Mesangial cell (primary cell): ENCODE results near the genes AHNAK2, JAG2 and TEX22.

- RAMPAGE, long total RNA = no peak
Measured at GRCh38 chr14:104580854-104581671, 1.5 kb downstream of the C14orf180 start.

DNA sequence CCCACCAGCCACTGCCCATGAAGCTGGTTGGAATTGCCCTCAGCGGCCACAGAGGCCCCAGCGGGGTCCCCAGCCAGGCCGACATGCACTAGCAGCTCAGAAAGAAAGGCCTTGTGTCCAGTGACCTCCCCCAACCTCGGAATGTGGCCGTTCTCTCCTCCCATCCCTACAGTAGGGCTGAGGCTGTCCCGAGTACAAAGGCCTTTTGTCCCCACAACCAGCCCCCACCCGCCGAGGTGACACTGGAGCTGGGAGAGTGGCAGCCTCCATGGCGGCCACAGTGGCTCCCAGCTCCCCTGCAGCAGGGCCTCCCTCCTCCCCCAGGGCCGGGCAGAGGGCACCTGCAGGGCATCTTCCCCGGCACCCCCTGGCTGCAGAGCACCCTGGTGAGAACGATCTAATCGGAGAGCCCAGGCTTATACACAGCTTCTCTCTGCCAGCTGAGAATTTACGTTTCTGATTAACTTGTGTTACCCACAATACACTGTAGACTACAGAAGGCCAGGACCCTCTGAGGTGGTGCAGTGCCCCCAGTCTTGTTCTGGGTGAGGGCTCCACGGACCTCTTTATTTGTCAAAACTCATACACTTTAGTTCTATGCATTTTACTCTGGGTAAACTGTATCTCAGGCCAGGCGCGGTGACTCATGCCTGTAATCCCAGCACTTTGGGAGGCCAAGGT is 23.2 kb upstream of the INF2 start:
- RAMPAGE, long total RNA = no peak

DNA sequence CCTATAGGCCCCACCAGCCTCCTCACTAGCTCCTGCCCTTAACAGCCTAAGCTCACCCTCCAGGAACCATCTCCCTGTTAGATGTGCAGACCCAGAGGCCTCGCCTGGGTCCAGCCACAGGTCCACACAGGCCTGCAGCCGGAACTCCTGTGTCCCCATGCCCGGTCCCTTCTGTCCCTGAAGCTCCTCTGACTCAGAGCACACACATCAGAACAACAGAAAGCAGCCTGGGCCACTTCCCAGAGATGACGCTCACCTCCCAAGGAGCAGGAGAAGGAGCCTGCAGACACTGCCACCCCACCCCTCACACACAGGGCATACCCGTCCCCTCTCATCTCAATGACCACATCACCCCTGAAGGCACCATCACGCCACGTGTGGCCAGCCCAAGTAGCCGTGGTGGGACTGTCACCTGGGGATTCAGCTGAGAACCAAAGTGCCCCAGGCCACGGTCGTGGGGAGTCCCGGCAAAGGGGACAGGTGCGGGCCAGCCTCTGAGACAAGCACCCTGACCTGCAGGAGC is 5.7 kb downstream of the AKT1 start:
- RAMPAGE, long total RNA = no peak

GRCh38 chr14:104864700-104865016 is 410 bp upstream of the CEP170B start:
- RAMPAGE, long total RNA = no peak

- RAMPAGE, long total RNA = no peak
Measured at GRCh38 chr14:104972937-104974049, 4.9 kb downstream of the AHNAK2 start.

DNA sequence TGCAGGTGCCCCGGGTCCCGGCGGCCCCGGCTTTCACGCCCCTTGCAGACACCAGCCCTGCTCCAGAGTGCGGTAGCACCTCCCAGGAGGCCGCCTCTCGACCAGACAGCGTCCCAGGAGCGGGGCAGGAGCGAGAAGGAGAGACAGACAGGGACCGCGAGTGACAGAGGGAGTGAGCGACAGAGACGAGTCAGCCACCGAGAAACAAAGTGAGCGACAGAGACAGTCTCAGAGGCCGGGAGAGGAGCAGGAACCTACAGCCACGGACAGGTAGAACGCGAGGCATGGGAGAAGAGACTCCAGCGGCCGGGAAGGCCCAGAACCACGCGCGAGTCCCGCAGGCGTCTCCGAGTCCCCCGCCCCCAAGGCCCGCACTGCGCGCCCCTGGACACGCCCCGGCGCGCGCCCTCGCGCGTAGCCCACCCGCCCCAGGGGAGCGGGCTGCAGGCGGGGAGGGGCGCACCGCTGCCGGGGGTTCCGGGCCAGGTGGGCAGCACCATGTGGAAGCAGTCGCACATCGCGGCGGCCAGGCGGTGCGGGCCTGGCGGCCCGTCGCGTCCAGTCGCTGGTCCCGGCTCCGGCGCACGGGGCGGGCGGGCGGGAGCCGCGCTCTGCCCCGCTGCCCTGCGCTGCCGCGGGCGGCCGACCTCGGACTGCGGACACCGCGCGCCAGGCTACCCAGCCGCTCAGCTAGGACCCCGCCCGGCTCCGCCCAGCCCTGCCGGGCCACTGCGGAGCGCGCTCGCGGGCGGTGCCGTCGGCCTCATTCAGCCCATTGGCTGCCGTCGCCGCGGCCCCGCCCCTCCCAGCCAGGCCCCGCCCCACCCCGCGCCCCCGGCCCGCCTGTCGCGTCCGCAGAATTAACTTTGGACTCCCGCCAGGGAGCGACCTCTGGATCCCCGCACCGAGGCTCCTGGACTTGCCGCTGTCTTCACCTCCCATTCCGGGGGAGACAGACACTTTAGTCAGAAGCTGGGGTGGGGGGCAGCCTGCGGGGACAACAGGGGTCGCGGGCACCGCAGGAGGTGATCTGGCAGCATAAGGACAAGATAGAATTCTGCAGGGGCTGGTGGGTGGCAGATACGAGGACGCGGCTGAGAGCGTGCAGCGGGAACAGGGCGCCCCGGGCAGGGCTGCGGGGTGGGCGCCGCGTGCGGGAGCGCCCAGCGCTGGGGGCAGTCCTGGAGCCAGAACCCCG is at the start of gene AHNAK2:
TSS of gene AHNAK2 (minus strand) at position 655 of the 1,198 bp plus-strand sequence.
- RAMPAGE, long total RNA = no peak

DNA sequence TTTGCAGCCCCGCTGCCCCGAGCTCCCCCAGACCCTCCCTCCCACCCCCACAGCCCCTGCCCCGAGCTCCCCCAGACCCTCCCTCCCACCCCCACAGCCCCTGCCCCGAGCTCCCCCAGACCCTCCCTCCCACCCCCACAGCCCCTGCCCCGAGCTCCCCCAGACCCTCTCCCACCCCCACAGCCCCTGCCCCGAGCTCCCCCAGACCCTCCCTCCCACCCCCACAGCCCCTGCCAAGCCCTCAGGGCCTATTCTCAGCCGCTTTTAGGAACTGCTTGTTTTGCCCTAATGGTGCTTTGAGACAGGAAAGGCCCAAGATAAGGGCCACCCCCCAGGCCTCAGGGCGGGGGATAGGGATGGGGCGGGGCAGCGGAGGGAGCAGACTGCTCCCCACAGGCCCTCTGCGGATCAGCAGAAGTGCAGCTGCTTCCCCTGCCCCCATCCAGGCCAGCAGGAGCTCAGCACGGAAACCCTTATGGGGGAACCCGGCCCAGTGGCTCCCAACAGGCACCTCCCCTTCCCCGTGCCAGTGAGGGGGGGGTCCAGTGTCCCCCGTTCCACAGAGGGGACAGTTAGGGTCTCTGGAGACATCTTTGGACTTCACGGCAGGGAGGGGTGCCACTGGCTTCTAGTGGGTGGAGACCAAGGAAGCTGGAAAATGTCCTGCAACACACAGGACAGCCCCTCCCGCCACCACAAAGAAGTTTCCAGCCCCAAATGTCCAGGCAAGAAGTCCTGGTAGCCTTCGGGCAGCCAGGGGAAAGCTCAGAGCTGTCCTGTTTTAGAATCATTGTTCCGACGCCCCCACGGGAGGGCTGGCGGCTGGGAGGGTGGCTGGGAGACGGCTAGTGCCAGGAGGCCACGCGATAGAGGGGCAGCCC is 10.2 kb upstream of the GPR132 start:
- RAMPAGE, long total RNA = no peak

DNA sequence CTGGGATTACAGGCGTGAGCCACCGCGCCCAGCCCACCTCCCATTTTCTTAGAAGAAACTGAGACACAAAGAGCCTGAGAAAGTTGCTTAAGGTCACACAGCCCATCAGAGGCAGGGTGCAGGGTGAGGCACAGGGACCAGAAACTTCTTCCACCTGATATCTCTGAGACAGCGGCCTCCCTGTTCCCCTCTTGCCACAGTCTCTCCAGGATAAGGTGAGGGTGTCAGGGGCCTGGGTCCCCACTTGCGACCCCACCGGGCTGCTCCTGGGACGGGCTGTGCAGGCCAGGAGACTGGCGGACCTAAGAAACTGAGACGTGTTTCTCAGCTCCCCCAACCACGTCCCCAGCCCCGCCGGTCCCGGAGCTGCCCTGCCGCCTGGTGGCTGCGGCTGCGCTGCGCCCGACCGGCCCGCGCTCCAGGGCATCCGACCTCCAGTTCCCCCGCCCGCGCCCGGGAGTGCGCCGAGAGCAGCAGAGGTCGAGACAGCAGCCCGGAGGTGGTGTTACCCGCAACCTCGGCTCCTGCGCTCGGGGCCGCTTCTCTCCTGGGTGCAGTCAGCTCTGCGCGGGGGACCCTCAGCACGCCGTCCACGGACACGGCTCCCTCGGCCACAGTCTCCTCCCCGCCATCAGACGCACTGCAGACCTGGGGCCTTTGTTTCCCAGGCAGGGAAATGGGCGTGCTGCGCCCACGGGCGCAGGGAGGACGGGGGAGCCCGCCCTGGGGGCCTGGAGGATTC is 21.5 kb upstream of the GPR132 start:
- RAMPAGE, long total RNA = no peak

GRCh38 chr14:105092200-105092981 is 27.2 kb upstream of the GPR132 start:
- RAMPAGE, long total RNA = no peak

GRCh38 chr14:105168370-105169545 is at the start of gene JAG2:
TSS of gene JAG2 (minus strand) at chr14:105168776.
- RAMPAGE, long total RNA = no peak

- RAMPAGE, long total RNA = no peak
Measured at GRCh38 chr14:105176914-105177601, 4.1 kb downstream of the NUDT14 start.

DNA sequence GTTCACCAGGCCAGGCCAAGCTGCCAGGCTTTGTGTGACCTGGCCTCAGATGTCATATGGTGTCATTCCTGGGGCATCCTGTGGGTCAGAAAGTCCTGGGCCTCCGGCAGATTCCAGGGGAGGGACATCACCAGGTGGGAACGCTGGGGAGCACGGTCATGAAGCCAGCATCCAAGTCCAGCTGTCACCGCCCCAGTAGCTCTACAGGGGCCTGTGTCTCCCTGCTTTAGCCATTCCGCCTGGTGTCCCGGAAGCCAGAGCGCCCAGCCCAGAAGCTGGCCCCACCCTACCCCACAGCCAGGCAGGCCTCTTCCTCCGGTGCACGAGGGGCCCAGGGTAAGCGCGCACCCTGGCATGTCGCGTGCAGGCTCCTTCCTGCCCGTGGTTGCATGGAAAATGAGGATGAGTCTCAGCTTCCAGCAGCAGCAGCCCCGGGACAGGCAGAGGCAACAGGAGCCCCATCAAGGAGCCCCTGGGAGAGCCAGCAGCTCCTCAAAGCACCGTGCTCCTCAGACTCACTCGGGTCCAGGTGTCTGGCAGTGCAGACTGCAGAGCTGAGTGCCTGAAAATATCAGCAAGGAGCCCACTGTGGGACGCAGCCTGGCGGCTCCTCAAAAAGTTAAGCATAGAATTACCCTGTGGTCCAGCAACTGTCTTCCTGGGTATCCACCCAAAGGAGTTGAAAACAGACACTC is 1.6 kb upstream of the NUDT14 start:
- RAMPAGE, long total RNA = no peak

GRCh38 chr14:105218850-105219460 is 29.4 kb upstream of the BTBD6 start:
- RAMPAGE, long total RNA = no peak

GRCh38 chr14:105223201-105223792 is 25.0 kb upstream of the BTBD6 start:
- RAMPAGE, long total RNA = no peak

DNA sequence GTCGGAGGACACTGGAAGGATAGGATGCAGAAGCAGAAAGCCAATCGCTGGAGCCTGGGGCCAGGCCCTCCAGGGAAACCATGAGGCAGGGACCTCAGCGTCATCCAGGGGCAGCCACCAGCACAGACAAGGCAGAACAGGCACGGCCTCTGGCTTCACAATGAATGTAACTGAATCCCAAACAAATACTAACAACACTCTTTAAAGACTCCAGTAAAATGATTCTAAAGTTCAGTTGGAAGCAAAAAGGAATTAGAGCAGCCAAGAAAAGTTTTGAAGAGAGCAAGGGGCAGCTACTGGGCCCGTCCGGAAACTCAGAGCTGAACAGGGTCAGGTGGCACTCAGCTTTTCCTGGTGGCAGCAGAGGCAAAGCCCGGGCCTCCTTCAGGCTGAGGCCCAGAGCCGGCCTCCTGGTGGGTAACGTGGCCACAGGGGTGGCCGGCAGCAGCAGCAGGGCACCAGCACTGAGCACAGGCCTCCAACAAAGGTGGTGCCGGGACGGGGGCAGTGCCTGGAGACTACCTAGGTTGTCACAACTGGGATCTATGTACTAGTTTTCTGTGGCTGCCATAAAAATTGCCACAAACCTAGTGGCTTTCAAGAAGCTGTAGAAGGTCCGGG is 13.1 kb downstream of the BRF1 start:
- RAMPAGE, long total RNA = no peak

DNA sequence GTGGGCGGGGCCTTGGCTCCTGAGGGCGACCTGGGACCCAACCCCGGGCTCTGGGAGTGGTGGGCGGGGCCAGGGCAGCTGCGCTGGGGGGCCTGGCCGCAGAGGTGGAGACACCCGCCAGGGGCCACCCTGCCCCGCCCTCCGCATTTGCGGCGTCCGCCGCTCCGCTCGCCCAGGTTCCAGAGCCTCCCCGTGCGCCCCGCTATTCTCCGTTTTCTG is 556 bp upstream of the BRF1 start:
- RAMPAGE, long total RNA = no peak

GRCh38 chr14:105397814-105398660 is at the start of gene TEX22:
TSS of gene TEX22 (plus strand) at chr14:105398538.
- RAMPAGE, long total RNA = no peak

DNA sequence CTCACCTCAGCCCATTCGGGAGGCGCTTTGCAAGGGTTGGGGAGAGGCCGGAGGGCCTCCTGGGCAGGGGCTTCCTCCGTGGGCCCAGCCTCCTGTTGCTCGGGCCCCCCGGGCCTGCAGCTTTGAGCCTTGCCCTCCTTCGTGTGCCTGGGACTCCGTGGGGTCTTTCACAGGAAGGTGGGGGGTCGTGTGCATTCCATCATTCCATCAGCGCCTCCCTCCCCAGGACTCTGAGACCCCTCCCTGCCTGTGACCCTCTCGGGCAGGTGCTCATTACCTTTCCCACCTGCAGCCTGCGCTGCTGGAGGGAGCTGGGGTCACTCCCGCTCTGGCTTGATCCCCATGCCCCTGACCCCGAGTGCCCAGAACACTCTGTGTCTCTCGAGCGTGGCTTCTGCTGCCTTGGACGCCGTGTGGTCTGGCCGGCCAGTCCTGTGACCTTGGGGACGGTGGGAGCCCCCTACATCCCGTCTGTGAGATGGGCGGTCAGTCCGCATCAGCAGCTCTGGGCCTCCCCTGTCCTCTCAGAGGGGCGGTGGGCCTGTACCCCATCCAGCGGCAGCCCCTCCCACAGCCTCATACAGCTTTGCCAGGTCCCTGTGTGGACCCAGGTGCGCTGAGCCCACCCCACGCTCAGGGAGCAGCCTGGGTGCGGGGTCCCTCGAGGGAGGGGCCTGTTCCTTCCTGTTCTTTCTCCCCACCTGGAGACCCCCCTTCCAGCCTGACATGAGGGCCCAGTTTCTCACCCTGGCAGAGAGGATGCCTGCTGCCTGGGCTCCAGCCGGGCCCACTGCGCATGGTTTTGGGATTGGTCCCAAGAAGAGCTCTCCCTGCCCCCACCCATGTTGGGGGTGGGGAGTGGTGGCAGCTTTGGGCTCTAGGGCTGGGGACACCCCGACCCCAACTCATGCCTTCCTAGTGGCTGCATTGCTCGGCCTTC is 1.3 kb downstream of the MTA1 start:
- RAMPAGE, long total RNA = no peak

- RAMPAGE, long total RNA = no peak
Measured at GRCh38 chr14:105421896-105422464, 2.4 kb downstream of the MTA1 start.

DNA sequence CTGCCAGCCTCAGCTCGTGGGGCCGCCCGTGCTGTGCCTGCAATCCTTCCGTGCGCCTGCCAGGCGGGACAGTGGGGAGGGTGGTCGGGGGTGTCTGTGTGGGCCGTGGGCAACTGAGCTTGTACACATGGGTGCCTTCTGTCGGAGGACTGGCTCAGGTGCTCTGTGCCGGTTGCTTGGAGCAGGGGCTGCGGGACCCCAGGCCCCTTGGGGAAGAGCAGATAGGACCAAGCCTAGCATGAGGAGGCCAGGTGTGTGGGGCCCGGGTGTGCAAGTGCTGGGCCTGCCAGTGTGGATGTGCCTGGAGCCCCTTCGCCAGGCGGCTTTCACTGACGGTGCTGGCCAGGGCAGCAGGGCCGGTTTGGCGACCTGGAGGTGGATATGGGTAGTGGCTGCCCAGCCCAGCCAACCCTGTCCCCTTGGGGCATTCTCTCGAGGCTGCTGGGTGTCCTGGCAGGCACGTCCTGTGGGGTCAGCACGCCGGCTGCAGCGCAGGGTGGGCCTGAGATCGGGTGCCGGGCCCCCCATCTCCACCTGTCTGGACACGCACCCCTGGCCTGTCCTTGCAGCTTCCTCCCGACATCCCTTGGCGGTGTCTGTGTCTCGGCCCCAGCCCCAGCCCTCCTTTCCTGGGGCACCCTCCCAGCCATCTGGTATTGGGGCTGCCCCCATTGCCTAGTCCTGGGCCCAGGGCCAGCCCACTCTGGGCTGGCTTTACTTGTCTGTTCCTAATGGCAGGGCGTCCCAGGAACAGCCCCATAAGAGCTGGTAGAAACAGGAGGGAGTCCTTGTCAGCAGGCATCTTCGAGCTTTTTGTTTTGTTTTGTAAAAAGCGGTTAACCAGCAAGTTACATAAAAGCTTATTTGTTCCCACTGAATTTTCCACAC is 7.3 kb upstream of the CRIP2 start:
- RAMPAGE, long total RNA = no peak